Measurements from ENCODE around the gene CLHC1.

DNA sequence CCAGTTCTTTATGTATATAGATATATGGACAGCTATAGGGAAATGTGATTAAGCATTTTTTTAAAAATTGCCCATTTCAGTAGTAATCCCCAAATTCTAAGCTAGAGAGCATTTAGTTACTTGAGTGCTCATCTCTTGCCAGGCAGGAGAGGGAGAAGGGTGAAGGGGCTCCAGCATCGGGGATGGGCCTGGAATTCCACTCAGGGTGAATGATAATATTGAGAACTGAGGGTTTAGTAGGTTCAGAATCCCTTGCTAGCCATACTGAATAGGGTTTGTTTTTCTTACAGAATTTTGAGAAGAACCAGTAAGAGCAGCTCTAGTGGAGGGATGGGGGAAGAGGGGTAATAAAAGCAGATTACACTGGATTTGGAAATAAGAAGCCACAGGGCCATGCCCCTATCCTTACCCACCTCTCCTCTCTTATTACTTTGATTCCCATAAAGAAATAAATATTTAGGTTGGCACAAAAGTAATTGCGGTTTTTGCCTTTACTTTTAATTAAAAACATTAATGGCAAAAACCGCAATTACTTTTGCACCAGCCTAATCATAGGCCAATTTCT lies 58.1 kb upstream of the RTN4 start:
- PRO-cap = no peak

DNA sequence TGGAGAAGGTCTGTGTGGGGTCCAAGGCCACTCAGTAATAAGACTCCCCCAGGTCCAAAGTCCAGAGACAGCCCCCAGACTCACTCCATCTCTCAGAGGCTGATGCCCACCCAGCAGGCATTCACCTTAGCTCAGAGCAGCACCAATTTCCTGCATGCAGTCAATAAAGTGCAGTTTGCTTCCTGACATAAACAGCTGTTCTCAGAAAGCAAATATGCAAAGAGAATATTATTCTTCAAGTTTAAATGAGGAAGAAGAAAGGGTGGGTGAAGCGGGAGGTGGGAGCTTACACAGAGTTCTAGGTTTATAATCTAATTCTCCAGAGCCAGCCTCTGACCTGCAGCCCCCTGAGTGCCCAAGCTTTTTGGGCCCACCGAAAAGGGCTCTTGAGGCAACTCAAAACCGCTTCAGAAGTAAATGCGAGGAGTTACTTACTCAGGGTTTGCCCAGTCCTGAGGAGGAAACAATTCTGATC lies 84.2 kb upstream of the RTN4 start:
- PRO-cap = no peak

DNA sequence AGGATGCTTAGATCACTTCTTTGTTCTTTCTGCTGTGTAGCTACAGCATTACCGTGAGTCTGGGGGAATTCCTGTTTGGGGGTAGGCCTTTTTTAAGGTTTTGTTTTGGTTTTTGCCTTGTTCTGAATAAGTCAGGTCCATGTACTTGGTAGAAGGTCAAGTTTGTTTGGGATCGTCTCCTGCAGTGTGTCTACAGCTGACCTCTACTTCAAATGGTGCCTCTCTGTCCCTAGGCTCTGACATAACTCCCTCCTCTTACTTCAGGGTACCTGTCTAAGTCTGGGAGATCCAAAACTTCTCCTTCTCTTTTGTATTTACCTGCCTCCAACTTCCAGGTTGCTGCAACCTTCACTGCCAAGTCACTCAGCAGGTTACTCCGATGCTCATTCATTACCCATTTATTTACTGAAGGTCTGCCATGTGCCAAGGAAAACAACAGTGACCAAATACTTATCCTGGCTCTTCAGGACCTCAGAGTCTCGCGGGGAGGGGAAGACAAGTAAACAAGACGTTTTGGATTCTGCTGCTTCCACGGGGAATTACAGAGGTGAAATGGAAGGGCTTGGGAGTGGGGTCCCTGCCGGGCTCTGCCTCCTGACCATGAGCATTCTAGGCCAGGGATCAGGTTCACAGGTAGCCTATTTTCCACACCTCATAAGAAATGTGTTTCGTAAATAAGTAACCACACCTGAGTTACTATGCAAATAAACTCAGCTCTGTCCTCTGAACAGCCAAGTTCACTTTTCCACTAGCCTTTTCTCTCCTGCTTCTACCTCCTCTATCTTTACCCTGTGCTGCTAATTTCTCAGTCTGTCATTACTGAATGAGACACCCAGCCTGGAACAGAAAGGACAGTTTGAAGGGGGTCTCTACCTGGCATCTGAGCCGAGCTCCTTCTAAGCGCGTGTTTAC lies 68.2 kb downstream of the CLHC1 start:
- PRO-cap = no peak

- PRO-cap = bidirectional peak, plus-strand start at chr2:55232370, minus-strand start at chr2:55232144
Measured at GRCh38 chr2:55231696-55232484, at the start of gene CLHC1. TSS of gene CLHC1 (minus strand) at chr2:55232293.

GRCh38 chr2:55618610-55619273 lies 1.3 kb upstream of the PPP4R3B start:
- PRO-cap = unidirectional peak, minus-strand start at chr2:55618870

- PRO-cap = no peak
Measured at GRCh38 chr2:55839158-55839662, 84.4 kb downstream of the EFEMP1 start.

DNA sequence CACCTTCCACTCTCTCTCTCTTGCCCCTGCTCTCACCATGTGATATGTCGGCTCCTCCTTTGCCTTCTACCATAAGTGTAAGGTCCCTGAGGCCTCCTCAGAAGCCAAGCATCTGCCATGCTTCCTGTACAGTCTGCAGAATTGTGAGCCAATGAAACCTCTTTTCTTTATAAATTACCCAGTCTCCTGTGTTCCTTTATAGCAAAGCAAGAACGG lies 50.1 kb upstream of the CCDC85A start:
- PRO-cap = no peak

DNA sequence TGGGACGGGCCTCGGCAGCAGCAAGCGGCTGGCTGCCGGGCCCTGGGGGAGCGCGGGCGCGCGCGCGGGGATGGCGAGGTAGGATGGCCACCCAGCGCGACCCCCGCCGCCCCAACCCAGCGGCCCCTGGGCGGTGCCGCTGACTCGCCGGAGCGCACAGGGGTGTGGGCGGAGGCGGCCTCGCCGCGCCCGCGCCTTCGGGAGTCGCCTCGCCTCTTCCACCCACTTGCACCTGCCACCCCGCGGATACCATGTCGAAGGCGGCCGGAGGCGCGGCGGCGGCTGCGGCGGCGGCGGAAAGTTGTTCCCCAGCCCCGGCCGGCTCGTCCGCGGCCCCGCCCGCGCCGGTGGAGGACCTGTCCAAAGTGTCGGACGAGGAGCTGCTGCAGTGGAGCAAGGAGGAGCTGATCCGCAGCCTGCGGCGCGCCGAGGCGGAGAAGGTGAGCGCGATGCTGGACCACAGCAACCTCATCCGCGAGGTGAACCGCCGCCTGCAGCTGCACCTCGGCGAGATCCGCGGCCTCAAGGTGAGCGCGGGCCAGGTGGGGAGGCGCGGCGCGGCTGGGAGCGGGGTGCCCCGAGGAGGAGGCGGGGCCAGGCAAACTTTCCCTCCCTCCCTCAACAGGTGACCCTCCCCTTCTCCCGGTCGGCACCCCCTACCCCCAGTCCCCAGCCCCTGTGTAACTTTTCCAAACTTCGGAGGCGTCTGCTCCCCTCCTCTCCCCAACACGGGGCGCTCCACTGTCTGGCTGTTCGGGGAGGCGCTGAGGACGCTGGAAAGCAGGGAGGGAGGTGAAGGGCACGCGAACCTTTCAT lies 792 bp downstream of the CCDC85A start:
- PRO-cap = no peak

DNA sequence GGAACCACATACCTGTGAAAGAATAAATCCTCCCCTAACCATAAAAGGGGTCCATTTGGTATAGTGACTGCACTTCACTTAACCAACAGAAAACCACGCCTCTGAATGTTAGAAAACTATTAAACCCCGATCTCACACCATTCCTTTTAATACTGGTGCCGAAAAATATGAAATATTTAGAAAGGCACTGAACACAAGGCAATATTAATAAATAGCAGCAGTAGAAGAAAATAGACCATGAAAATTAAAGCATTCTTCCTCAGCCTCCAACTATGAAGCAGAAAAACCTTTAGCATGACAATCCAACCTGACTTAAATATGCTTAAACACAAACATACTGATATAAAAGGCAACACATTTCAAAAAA lies 700.3 kb upstream of the VRK2 start:
- PRO-cap = no peak

DNA sequence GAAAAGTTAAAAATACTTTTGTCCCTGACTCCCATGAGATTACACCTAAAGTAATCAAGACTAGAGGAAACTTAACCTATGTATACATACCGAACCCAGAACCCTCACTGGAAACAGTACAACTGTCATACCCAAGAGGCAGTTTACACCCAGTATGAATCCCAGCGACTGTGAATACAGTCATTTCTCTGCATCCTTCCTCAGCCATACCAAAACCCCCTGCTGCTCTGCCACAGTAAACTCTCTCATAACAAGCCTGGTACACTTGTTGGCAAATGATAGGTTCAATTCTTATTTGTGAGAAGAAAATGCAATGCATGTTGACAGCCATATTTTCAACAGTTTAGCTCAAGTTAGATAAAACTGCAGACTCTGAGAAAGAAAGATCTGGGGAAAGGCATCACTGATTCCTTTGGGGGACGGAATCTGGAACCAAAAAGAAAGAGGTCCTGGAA lies 252.4 kb downstream of the BCL11A start:
- PRO-cap = no peak

DNA sequence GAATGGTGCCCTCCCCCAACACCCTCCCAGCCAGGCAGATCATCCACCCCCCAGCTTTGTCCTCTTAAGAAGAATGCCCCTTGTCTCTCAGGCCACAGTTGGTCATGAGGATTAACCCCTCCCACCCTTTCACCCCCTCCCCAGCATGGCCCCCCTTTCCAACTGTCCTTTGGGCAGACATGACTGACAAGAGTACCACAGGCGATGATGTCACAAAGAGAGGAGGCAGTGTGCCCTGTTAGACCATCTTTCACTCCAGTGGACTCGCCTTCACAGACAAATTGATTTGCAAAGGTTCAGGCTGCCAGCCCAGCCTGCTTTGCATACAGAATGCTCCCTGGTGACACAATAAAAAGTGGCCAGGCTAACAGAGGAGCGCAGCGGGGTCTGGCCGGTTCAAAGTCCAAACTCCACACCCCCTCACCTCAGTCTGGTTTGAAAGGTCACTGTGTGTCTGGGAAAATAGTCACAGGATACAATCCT lies 237.1 kb downstream of the BCL11A start:
- PRO-cap = no peak

DNA sequence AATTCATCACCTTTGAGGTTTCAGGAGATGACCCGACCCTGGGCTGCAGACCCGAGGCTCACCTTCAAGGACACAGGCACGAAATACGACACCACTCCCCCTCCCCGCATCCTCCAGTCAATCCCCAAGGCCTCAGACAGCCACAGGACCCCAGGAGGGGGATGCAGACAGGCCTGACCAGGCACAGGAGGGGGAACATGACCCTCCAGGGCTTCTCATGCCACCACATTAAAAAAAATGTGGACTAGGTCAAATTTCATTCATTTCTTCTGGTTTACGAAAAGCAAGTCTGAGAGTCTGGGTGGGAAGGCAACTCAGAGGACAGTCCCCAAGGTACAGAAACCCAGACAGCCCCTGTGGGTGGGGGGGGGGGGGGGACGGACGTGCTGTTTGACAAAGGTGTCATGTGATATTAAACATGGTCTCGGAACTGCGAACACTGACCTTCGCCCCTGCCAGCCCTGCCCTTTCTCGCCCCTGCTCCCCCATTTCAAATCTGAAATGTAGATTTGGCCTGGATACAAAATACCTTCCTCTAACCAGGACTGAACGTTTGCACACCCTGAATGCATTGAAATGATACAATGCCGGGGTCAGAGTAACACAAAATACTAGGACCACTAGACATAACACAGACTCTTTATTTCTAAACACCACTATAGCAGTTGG lies 142.8 kb downstream of the BCL11A start:
- PRO-cap = no peak

DNA sequence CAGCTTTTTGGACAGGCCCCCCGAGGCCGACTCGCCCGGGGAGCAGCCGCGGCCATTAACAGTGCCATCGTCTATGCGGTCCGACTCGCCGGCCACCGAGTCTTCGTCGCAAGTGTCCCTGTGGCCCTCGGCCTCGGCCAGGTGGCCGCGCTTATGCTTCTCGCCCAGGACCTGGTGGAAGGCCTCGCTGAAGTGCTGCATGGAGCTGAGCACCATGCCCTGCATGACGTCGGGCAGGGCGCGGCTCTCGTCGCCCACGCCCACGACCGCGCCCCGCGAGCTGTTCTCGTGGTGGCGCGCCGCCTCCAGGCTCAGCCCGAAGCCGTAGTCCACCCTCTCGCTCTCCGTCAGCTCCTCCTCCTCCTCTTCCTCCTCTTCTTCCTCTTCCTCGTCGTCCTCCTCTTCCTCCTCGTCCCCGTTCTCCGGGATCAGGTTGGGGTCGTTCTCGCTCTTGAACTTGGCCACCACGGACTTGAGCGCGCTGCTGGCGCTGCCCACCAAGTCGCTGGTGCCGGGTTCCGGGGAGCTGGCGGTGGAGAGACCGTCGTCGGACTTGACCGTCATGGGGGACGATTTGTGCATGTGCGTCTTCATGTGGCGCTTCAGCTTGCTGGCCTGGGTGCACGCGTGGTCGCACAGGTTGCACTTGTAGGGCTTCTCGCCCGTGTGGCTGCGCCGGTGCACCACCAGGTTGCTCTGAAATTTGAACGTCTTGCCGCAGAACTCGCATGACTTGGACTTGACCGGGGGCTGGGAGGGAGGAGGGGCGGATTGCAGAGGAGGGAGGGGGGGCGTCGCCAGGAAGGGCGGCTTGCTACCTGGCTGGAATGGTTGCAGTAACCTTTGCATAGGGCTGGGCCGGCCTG lies 92.2 kb downstream of the BCL11A start:
- PRO-cap = no peak

- PRO-cap = no peak
Measured at GRCh38 chr2:60806666-60807463, 50.8 kb downstream of the PAPOLG start.

DNA sequence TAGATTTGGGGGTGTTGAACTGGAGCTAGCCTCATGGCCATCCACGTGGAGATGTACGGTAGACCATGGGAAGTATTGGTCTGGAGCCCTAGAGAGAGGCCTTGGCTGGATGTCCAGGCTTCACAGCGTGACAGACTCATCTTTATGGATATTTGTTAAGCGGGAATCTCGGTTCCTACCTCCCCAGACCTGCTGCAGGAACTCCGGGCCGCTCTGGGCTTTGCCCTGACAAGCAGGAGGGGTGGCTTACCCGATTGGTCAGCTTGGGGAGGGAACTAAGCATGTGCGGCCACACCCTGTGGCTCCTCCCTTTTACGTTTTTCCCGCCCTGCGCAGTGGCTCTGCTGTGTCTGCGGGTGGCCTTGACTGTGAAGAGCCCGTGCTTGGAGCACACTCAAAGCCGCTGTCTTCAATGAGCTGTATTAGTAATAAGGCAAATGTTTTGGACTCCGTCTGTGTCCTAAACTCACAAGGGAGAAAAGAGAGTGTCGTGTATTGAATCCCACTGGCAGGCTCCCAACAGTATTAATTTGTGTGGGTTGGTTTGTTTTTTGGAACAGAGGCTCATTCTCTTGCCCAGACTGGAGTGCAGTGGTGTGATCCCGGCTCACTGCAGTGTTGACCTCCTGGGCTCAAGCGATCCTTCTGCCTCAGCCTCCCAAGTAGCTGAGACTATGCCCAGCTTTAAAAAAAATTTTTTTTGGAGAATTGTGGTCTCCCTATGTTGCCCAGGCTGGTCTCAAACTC lies 52.4 kb downstream of the PAPOLG start:
- PRO-cap = no peak

- PRO-cap = no peak
Measured at GRCh38 chr2:60809352-60809821, 53.3 kb downstream of the PAPOLG start.

DNA sequence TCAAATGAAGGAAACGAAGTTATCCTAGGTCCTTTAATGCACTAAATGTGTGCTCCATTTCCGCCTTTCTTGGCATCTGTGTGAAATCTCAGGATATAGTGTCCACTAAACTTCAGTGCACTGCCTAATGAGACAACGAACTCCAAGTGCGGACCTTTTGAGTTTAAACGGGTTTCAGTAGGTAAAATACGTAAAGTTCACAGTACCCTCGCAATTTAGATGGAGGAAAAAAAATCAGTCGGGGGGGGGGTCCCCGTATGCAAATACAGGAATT lies 740 bp upstream of the REL start:
- PRO-cap = no peak

DNA sequence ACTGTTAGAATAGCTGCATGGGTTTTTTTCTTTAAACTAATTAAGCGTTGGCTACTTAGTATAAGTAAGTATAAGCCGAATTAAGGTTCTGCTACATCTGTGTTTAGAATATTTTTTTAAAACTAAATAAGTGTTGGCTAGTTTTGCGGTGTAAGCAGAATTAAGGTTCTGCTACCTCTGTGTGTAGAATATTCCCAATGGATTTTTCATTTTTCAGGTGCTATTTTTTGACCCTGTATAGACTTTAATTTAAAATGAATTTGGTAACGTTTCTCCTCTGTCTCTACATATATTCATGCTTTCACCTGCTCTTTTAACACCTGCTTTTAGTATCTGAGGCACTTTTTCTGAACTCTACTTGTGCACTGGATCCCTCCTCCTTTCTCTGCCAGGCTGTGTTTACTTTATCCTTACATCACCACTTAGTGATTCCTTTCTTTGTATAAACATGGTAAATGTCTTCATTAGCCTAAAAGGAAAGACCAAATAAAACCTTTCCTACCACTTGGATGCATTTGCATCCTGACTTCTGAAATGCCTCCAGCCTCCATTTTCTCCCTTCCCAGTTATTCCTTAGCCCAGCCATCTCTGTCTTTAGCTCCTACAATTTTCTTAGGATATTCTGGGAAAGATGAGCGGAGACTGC lies 44.5 kb downstream of the REL start:
- PRO-cap = no peak

DNA sequence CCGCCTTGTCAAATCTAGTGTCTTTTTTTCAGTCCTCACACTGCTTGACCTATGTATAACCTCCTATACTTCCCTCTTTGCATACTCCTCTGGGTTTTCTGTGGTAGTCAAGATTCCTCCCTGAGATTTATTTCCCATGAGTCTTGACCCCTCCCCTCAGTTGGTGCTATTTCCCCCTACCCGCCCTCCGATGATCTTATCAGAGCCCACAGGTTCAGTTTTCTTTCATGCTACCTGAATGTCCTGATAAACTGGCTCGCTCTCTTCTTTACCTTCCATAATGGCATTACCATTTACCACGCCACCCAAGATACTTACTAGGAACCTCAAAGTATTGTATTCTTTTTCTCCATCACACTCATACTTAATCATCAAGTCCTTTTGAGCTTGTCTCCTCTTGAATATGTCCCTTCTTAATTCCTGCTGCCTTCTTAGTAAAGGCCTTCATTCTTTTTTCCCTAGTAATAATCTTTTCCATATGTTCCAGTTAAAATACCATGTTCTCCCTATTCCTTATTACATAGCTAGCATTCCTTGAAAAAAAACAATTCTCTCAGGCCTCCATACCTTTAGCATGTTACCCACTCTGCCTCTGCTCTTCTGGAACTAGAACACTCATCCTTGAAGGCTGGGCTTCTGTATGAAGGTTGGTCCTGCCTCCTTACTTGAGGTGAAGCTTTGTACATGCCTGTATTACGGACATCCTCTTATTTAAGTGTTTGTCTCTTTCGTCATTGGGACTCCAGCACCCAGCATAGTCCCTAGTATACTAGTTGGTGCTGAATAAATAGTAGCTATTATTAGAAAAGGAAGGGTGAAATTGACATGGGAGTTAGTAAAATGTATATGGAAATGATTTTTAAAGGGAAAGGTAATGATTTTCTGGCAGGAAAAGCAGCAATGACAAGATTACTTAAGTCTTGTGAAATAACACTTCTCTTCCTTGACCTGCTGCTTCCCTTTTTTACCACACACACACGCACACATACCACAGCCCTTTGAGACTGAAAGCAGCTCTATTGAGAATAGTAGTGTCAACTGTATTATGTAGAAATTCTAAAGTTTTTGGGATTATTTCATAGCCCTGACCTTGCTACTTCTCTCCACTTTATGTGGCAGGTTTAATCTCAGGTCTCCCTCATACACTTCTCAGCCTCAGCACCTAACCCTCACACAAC lies 45.4 kb downstream of the REL start:
- PRO-cap = no peak

DNA sequence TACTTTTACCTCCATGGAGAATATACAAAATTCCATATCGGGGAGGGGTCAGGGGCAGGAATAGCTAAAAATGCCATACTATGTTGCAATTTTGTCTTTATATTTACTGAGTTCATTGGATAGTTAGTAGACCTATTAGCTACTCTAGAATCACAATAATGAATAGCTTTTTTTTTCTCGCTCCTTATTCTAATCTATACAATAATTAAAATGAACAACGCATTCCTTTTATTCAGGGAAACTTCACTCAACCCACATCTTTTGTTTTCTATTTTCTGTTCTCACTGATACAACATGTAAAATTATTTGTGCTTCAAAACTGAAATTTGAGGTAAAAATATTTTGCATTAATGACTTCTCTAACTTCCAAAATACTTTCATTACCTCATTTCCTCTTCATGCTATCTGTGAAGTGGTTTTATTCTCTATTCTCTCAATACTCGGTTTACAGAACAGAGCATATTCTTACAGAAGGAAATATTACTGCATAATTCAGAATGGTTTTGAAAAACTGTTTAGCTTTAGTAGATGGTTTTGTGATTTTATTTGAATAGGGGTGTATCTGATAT lies 51.2 kb upstream of the PEX13 start:
- PRO-cap = no peak